Spleen (tissue), 7 donors: ENCODE measurements around a stretch of chr7.

DNA sequence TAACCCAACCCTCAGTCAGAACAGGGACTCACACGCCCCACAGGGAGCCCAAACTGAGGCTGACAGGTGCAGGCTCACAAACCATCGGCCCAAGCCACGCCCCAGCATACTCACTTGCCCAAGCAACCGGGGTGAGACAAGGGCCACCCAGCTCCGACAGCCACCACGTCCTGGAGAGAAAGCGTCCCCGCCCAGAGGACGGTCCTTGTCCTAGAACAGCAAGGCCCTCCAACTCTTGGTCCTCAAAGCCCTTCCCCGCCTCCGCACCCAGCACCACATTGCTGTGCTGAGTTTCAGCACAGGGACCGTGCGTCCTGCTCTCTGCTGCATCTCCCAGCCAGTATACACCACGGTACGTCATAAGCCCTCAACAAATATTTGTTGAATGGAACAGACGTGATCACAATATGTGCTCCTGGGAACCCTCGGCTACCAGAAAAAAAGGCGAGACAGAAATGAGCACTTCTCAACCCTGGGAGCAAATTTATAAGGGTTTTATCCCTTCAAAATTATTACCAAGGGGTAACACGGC, 39.5 kb downstream of the MAD1L1 start:
- PRO-cap, 4 experiments, result no peak in any of the 4 experiments
- RAMPAGE, long total RNA, 4 experiments, result no peak in any of the 4 experiments

DNA sequence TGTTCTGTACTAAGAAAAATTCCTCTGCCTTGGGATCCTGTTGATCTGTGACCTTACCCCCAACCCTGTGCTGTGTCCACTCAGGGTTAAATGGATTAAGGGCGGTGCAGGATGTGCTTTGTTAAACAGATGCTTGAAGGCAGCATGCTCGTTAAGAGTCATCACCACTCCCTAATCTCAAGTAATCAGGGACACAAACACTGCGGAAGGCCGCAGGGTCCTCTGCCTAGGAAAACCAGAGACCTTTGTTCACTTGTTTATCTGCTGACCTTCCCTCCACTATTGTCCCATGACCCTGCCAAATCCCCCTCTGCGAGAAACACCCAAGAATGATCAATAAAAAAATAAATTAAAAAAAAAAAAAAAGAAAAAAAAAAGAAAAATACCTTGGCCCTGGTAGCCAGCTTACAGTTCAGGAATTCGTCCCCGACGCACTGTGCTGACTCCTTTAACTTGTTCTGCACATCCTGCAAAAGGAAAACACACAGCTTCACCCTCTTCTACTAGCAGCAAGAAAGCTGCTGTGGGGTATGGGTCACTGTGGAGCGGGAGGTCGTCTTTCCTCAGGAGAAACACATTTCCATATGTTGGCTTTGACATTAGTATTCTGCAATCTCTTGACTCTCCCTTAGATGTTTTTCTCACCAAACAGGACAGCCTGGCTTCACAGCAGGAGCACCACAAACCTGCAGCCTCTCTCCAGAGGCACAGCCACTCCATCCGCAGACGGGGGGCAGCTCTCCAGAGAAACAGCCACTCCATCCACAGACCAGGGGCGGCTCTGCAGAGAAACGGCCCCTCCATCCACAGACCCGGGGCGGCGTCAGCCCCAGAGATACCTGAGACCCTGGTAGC, 27.4 kb downstream of the NUDT1 start:
- PRO-cap, 4 experiments, result peak in 2 of 4 experiments; most common plus-strand start position 410 of the sequence (in 1)
- RAMPAGE, long total RNA, 4 experiments, result no peak in any of the 4 experiments

DNA sequence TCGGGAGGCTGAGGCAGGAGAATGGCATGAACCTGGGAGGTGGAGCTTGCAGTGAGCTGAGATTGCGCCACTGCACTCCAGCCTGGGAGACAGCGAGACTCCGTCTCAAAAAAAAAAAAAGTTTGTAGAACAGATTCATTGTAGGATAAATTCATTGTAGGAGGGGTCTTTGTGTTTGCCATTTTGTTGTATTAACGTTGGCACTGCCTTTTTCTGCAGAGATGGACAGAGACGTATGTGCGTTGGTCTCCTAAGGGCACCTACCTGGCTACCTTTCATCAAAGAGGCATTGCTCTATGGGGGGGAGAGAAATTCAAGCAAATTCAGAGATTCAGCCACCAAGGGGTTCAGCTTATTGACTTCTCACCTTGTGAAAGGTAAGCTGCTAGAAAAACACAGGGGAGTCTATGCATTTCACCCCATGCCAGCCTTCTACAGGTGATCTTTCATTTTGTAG, 9.6 kb downstream of the EIF3B start:
- PRO-cap, 4 experiments, result no peak in any of the 4 experiments
- RAMPAGE, long total RNA, 4 experiments, result no peak in any of the 4 experiments

- PRO-cap, 4 experiments, result peak in 2 of 4 experiments; most common plus-strand start chr7:2400094 (in 1); most common minus-strand start chr7:2399891 (in 1)
- RAMPAGE, long total RNA, 4 experiments, result no peak in any of the 4 experiments
Measured at GRCh38 chr7:2399648-2400564, 3.5 kb upstream of the CHST12 start.

- PRO-cap, 4 experiments, result no peak in any of the 4 experiments
- RAMPAGE, long total RNA, 4 experiments, result no peak in any of the 4 experiments
Measured at GRCh38 chr7:2409656-2410386, 6.4 kb downstream of the CHST12 start.

GRCh38 chr7:2411808-2412724, 8.7 kb downstream of the CHST12 start:
- PRO-cap, 4 experiments, result no peak in any of the 4 experiments
- RAMPAGE, long total RNA, 4 experiments, result no peak in any of the 4 experiments

- PRO-cap, 4 experiments, result no peak in any of the 4 experiments
- RAMPAGE, long total RNA, 4 experiments, result no peak in any of the 4 experiments
Measured at GRCh38 chr7:2451122-2451770, 25.0 kb downstream of the GRIFIN start.

DNA sequence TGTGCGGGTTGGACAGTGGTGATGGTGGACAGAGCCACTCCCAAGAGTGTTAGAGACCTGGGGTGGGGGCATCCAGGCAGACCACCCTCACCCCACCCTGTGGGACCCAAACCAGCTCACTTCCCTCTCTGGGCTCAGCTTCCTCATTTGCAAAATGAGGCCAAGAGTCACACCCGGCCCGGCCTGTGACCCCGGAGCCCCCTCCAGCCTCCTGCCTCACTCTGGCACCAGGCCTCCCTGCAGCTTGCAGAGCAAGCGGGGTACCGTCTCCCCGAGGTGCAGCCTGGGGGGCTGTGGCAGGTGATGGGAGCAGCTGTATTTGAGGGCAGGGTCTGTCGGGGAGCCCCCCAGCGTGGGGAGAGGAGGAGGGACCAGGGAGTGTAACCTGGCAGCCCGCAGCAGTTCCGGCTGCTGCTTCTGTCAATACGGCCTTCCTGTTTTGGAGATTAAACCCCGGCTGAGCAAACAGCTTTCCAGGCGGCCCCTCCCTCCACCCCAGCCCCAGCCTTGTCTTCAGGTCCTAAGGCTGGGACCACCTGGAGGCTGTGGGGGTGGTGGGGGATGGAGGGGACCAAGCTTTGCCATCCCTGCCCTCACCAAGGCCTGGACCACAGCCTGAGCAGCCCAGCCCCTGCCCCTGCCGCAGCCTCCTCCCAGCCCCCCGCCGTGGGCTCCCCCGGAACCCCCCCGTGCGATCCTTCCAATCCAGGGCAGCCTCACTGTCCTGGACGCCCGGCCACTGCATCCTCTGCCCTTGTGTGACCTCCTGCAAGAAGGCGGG, 8.2 kb upstream of the LFNG start:
- PRO-cap, 4 experiments, result peak in 4 of 4 experiments; most common plus-strand start position 449 of the sequence (in 4); most common minus-strand start position 419 of the sequence (in 4)
- RAMPAGE, long total RNA, 4 experiments, result no peak in any of the 4 experiments

GRCh38 chr7:2521530-2521889, 1.9 kb downstream of the LFNG start:
- PRO-cap, 4 experiments, result no peak in any of the 4 experiments
- RAMPAGE, long total RNA, 4 experiments, result no peak in any of the 4 experiments

DNA sequence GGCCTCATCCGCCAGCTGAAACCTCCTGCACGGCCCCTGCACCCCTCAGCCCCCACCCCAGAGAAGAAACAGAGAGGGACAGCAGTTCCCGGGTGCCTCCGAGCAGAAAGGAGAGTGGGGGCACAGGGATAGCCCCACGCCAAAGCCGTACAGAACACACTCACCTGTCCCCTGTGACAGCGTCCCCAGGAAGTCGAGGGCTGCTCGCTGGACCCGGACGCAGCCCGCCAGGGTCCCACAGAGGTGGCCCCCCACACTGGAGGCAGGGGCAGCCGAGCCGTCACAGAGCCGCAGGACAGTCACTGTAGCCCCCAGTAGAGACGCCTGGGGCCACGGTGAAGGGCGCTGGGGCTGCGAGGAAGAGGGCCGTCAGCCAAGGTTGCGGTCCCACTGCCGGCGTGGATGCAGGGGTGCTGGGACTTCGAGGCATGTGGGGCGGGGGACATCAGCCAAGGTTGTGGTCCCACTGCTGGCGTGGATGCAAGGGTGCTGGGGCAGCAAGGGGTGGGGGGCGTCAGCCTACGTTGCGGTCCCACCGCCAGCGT, 14.1 kb downstream of the BRAT1 start:
- PRO-cap, 4 experiments, result no peak in any of the 4 experiments
- RAMPAGE, long total RNA, 4 experiments, result no peak in any of the 4 experiments

DNA sequence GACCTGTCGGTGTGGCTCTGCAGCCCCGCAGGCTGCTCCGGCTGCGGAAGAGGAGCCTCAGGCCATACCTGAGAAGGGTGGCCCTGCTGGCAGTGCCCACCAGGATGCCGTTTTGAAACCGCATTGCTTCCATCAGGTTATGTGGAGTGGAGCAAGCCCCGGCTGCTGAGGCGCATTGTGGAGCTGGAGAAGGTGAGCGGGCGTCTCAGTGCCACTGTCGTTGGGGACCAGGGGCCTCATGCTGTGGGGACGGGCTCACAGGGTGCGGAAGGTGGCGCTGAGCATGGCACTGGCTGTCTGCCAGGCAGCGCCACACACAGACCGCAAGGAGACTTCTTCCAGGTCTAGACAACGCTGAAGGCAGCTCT, 28.9 kb downstream of the IQCE start:
- PRO-cap, 4 experiments, result no peak in any of the 4 experiments
- RAMPAGE, long total RNA, 4 experiments, result no peak in any of the 4 experiments

- PRO-cap, 4 experiments, result no peak in any of the 4 experiments
- RAMPAGE, long total RNA, 4 experiments, result no peak in any of the 4 experiments
Measured at GRCh38 chr7:2608504-2608917, 23.3 kb upstream of the TTYH3 start.

DNA sequence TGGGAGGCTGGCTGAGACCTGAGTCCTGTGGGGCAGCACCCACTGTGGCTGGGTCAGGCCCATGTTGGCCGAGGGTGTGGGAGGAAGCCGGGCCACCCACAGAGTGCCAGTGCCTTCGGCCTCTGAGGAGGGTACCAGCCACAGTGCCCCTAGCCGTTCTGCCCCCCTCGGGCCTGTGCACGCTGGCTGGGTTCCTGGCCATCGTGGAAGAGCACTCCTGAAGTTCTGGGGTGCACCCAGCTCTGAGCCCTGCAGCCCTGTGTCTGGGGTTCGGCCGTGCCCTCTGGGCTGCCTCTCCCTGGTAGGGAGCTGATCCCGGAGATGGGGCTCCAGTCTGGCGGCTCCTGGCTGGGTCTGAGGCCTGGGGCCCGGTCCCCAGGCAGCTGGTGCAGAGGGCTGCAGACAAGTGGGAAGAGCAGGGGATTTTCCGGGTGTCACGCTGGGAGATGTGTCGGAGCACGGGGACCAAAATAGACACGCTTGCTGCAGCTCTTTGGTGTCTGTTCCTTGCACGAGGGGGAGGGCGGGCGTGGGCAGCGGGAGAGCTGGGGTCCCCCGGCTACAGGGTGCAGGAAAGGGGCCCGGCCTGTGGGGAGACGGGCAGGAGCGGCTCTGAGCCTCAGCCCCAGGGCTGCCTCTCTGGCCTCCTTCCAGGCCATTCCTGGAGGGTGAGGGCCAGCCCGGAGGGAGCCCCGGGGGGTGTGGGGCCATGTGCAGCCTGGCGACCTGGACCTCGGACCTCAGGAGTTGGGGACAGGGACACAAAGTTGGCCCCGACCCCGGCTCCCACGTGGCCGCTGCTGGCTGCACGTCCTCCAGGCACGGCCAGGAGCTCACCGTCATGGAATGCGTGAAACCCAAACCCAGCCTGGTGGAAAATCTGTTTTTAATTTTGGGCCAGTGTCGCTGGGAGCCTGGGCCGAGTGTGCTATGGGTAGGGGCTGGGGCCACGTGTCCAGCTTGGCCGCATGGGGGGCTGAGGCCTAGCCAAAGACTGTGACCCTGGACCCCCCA, 6.4 kb downstream of the TTYH3 start:
- PRO-cap, 4 experiments, result no peak in any of the 4 experiments
- RAMPAGE, long total RNA, 4 experiments, result no peak in any of the 4 experiments

DNA sequence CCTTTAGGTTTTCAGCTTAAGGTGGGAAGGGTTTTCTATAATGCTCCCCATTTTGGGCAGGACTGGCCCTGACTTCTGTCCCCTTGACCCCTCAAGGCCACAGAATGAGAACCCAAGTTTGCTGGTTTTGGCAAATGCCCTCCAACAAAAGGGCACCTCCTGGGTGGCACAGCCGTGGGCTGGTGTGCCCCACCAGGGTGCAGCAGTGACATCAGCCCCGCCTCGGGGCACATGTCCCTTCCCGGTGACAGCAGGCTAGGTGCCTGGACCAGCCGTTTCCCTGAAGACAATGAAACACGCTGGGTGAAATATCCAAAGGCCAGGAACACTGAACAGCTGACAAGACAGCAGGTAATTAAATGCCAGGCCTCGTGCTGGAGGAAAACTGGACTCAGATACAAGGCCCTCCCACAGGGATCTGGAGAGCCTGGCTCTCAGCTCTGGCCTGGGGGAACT, 11.5 kb upstream of the AMZ1 start:
- PRO-cap, 4 experiments, result no peak in any of the 4 experiments
- RAMPAGE, long total RNA, 4 experiments, result no peak in any of the 4 experiments

DNA sequence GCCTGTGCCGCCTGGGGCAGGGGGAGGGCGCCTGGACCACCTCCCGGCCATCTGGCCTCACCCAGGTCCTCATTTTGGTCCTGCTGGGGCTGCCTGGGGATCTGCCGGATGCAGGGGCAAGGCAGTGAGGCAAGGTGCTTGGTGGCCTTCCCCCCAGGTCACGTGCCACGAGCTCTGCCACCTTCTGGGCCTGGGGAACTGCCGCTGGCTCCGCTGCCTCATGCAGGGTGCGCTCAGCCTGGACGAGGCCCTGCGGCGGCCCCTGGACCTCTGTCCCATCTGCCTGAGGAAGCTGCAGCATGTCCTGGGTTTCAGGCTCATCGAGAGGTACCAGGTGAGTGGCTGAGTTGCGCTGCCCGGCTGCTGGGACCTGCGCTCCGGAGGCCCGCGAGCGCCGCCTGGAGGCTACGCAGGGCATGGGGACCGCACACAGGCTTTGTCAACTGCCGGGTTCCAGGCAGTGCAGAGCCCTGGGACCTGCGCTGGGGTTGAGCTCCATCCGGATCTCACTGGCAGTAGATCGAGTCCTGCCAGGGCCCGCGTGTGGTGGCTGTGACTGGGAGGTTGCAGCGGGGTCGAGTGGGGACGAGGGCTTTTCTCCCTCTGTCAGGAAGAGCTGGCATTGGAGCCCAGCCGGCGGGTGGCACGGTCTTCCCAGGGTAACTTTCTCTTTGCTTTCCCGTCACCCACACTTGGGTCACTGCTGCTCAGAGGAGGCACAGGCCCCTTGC, 21.6 kb downstream of the AMZ1 start:
- PRO-cap, 4 experiments, result peak in 2 of 4 experiments; most common plus-strand start position 460 of the sequence (in 2); most common minus-strand start position 400 of the sequence (in 1)
- RAMPAGE, long total RNA, 4 experiments, result start-site peak on the plus strand in 2 of 4 experiments, centred at positions 170 to 179 of the sequence, 6 to 9 reads per replicate

GRCh38 chr7:2724964-2725845, 37.2 kb downstream of the AMZ1 start:
- PRO-cap, 4 experiments, result no peak in any of the 4 experiments
- RAMPAGE, long total RNA, 4 experiments, result no peak in any of the 4 experiments

DNA sequence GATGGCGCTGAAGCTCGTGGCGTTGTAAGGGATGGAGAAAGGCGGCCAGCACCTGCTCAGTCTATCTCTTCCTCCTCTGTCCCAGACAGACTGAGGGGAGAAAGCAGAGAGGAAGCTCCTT, 46.4 kb downstream of the AMZ1 start:
- PRO-cap, 4 experiments, result no peak in any of the 4 experiments
- RAMPAGE, long total RNA, 4 experiments, result no peak in any of the 4 experiments

GRCh38 chr7:2777777-2778211, 66.3 kb downstream of the GNA12 start:
- PRO-cap, 4 experiments, result no peak in any of the 4 experiments
- RAMPAGE, long total RNA, 4 experiments, result no peak in any of the 4 experiments

GRCh38 chr7:2803076-2803520, 41.0 kb downstream of the GNA12 start:
- PRO-cap, 4 experiments, result no peak in any of the 4 experiments
- RAMPAGE, long total RNA, 4 experiments, result no peak in any of the 4 experiments

GRCh38 chr7:2821148-2821869, 22.8 kb downstream of the GNA12 start:
- PRO-cap, 4 experiments, result peak in 1 of 4 experiments; most common plus-strand start chr7:2821554 (in 1)
- RAMPAGE, long total RNA, 4 experiments, result no peak in any of the 4 experiments